Measurements from ENCODE around the gene FAM221A.

GRCh38 chr7:22213824-22214668 is 142.9 kb downstream of the RAPGEF5 start:
- PRO-cap, result no peak

DNA sequence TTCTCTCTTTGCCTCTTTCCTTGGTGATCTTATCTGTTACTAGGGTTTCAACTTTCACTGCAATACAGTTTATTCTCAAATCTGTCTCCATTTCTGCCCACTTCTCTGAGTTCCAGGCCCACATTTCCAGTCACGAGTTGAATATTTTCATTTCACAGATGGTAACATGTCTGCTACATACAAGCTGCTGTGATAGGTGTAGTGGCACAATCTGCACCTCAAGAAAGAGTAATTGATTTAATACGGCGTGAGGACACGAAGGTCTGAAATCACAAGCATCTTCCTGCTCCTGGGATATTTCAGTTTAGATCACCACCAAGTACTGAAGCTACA is 120.8 kb downstream of the RAPGEF5 start:
- PRO-cap, result no peak

DNA sequence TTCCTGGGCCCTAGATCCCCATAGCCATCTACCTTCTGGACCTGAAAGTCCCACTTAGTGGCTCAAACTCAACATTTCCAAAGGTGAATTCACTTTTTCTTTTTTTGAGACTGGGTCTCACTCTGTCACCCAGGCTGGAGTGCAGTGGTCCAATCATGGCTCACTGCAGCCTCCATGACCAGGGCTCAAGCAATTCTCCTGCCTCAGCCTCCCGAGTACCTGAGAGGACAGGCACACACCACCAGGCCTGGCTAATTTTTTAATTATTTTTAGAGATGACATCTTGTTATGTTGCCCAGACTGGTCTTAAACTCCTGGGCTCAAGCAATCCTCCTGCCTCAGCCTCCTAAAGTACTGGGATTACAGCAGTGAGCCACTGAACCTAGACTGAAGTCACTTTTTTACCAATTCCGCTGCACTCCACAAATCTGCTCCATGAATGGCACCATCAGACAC is 82.7 kb downstream of the RAPGEF5 start:
- PRO-cap, result no peak

- PRO-cap, result no peak
Observed at GRCh38 chr7:22445046-22445972, 54.7 kb downstream of the STEAP1B start.

GRCh38 chr7:22488047-22488444 is 11.9 kb downstream of the STEAP1B start:
- PRO-cap, result no peak

GRCh38 chr7:22722473-22723000 is 4.5 kb upstream of the IL6 start:
- PRO-cap, result no peak

GRCh38 chr7:22726106-22726754 is 770 bp upstream of the IL6 start:
- PRO-cap, result no peak

DNA sequence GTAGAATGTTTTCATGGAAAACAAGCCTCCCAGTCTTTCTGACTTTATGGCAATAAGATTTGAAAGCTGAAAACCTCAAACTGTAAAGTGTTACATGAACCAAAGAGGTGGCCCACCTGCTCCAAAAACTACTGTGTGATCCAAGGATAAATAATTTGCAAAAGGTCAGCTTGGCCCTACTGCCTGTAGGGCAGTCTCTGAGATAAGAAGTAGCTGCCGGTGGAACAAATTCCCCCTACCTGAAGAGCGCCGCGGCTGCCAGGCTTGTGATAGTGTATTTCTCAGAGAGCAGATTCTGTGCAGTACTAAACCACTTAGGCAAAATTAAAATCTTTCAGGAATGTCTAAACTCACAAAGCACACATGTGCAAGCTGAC is 1.2 kb downstream of the HYCC1 start:
- PRO-cap, result no peak

- PRO-cap, result no peak
Observed at GRCh38 chr7:23504680-23505453, 26.9 kb downstream of the TRA2A start.

DNA sequence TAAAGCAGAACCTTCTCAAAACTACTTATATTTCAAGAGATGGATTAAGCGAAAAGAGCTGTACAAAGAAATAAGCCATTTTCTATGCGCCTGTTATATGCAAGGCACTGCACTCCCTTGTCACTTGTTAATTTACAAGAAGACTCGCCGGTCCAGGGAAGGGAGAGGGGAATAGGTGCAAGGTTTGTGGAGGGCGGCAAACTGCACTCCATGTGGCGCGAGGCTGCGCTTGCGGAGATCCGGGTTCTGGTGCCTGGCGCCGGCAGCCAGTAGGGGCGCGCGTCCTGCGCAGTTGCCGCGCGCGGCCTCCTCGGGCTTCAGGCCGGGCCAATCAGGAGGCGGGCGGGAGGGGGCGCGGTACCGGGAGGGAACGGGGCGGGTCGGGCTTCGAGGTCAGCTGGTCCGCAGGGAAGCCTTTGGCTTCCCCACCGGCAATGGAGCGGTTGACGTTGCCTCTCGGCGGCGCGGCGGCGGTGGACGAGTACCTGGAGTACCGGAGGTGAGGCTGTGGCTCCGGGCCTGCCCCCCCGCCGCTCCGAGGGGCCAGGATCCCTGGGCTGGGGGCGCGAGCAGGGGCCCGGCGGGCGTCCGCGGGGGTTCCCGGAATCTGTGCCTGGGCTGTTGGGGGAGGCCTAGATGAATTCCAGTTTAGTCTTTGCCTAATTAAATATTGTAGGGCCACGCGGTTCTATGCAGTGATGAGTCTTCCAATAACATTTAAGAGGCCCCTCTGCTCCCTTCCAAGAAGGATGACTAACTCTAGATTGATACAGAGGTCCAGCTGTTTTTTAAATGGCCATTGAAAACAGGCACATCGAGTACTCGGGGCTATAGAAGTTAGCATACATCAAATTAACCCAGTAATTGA is at the start of gene FAM221A:
TSS of gene FAM221A (plus strand) at position 415 of the 868 bp plus-strand sequence.
- PRO-cap, result bidirectional peak, plus-strand start at position 377 of the sequence, minus-strand start at position 225 of the sequence; bidirectional peak, plus-strand start at position 799 of the sequence, minus-strand start at position 512 of the sequence

DNA sequence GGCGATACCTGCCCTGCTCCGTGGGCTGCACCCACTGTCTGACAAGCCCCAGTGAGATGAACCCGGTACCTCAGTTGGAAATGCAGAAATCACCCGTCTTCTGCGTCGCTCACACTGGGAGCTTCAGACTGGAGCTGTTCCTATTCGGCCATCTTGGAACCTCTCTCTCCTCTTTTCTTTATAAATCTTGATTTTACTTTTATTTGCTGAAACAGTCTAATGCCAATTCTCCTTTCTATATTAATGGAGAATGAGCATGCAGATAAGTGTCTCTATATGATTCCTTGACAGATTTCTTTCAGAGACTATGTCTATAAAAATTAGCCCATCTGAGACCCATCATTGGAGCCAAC is 13.0 kb downstream of the STK31 start:
- PRO-cap, result no peak

GRCh38 chr7:23956641-23957136 is 246.7 kb downstream of the STK31 start:
- PRO-cap, result no peak

GRCh38 chr7:24255335-24255690 is 28.7 kb upstream of the NPY start:
- PRO-cap, result no peak

DNA sequence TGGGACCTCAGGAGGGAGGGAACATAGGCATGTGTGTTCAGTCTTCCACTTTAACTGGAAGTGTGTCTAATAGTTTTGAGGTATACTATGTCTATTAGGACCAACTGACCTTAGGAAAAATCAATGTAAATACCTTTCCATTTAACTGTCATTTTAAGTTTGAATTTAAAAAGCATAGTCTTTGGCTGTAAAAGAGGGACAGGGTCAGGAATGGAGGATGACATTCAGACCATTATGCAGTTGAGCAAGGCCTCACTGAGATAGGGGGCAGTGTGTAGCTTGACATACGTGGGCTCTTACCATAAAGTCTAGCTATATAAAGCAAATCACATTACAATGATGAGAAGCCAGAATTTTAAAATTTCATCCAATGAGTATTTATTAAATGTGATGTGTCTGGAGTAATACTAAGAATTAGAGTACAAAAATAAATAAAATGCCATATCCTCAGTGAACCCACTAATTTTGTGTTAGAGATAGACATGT is 17.9 kb downstream of the PALS2 start:
- PRO-cap, result no peak

- PRO-cap, result no peak
Observed at GRCh38 chr7:24740916-24741193, 16.4 kb downstream of the GSDME start.

GRCh38 chr7:24749212-24749595 is 8.1 kb downstream of the GSDME start:
- PRO-cap, result no peak

- PRO-cap, result no peak
Observed at GRCh38 chr7:24820615-24821289, 63.5 kb upstream of the GSDME start.

GRCh38 chr7:25124249-25124958 is 656 bp downstream of the CYCS start:
- PRO-cap, result no peak

DNA sequence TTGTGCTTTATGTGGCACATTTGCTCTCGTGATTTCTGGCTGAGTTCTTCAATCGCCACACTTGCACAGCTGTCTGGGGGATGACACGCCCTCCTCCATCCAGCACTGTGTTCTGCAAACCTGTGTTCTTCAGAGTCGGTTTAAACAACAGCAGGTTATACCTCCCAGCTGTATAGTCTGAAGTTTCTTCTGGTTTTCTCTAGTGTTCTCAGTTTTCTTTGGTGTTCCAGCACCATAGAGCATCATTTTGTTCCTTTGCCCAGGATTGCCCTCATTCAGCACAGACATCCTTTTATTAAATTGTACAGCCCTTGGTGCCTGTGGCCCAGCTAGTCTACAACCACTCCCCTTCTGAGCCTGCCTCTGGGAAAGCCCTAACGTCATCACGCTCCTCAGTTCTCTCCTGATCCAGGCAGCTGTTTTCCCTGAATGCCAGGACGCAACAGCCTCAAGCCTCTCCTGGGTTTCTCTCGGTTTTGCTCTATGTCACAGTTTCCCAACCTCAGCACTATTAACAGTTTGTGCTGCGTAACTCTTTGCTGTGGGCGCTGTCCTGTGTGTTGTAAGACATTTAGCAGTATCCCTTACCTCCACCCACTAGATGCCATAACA is 226.1 kb upstream of the NPVF start:
- PRO-cap, result no peak

GRCh38 chr7:25752857-25753945 is 398.8 kb upstream of the NFE2L3 start:
- PRO-cap, result unidirectional peak, minus-strand start at chr7:25753045; bidirectional peak, plus-strand start at chr7:25753638, minus-strand start at chr7:25753170; unidirectional peak, plus-strand start at chr7:25753783

Data from neural crest cell (in vitro differentiated cells).